Metastatic Breast Carcinoma in the Ovary (tissue), 3 donors: ENCODE data around the gene PDCL2.

GRCh38 chr4:48337702-48338197 is 3.6 kb upstream of the SLAIN2 start:
- PRO-cap, 3 experiments, result no peak in any of the 3 experiments

DNA sequence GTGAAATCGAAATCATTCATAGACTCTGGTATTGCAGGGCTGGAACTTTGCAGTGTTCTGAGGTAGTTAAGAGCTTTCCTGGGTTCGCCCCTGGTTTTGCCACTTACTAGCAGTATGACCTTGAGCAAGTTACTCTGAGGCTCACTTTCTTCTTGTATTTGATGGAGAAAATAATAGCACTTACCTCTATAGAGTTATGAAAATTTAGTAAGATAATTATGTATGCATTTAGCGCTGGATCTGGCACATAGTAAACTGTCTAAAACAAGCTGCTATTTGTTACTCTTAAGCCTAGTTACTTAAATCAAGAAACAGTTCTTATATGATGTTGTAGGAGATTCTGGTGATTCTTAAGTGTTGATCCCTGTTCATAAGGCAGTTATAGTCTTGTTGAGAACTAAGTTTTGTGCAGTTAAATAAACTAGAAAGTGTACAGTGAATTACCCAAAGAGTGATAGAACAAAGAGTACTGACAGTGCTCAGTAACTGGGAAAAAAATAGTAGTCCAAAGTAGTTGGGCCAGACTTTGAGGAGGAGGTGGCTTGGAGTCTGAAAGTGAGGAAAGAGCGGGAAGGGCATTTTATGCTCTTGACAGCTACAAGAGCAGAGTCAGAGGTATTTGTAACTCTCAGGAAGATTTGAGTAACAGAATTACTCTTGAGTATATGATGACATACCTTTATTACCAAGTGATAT is 1.9 kb downstream of the SLAIN2 start:
- PRO-cap, 3 experiments, result no peak in any of the 3 experiments

DNA sequence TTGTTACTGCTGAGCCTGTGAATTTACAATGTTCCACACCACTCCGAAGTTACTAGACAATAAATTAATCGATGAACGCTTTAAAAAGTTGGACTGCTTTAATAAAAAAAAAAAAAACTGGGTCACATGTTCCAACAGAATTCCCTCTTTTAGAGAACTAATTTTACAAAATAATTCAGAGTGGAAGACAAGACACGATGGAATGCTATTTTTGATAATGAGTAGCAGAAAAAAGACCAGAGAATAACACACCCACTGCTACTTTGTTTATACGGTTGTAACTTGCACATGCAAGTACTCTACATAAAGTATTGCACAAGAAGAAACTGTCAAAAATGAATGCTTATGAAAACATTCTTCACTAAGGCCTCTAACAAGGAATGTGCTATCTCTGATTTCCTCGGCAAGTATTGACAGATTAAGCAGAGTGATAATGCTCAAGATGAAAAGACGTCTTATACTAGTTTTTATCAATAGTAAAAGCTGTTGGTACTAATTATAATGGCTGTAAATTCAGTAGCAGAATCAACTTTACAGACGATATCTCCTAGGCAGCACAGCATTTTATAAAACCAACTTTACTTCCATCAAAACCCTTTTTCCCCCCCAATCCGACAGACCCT is 1.7 kb downstream of the FRYL start:
- PRO-cap, 3 experiments, result no peak in any of the 3 experiments

- PRO-cap, 3 experiments, result no peak in any of the 3 experiments
Observed at GRCh38 chr4:48905744-48906293, 755 bp downstream of the OCIAD2 start.

- PRO-cap, 3 experiments, result peak in 3 of 3 experiments; most common minus-strand start chr4:51842741 (in 2)
Observed at GRCh38 chr4:51842391-51842958, 478 bp upstream of the DCUN1D4 start.

DNA sequence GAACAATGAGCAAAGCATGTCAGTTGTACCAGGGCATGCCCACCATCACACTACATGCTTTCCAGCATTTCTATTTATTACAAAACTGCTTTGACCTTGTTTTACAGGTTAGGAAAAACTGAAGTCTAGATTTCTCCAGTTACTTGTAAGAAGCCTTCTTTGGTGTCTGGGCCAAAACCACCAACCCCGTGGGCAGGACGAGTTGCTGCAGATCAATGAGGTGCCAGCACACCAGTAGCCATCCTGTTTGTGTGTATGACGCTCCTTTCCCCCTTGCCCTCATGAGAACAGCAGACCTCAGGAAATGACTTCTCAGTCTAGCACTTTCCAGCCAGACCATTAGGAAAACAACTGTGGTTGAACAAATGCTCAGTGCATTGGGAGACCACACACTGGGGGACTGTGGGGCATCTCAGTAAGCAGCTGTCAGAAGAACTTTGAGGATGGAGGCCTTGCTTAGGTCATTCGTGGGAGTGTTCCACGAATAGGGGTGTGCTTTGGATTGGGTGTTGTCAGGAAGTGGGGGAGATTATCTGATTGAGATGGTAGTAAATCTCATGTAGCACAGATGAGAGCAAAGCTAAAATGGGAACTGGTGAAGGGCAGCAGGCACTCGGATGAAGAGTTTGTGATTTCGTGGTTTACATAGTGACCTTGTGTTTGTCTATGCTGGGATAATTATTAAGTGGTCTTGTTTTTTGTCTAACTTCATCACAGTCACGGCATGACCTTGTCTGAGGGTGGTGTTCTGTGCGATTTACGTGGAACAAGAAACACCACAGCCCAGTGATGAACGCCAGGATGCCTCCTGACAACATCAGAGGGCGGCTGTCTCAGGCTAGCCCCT is 70.3 kb downstream of the USP46 start:
- PRO-cap, 3 experiments, result no peak in any of the 3 experiments

GRCh38 chr4:52600217-52600772 is 58.8 kb downstream of the USP46 start:
- PRO-cap, 3 experiments, result peak in 1 of 3 experiments; most common plus-strand start chr4:52600611 (in 1); most common minus-strand start chr4:52600302 (in 1)

DNA sequence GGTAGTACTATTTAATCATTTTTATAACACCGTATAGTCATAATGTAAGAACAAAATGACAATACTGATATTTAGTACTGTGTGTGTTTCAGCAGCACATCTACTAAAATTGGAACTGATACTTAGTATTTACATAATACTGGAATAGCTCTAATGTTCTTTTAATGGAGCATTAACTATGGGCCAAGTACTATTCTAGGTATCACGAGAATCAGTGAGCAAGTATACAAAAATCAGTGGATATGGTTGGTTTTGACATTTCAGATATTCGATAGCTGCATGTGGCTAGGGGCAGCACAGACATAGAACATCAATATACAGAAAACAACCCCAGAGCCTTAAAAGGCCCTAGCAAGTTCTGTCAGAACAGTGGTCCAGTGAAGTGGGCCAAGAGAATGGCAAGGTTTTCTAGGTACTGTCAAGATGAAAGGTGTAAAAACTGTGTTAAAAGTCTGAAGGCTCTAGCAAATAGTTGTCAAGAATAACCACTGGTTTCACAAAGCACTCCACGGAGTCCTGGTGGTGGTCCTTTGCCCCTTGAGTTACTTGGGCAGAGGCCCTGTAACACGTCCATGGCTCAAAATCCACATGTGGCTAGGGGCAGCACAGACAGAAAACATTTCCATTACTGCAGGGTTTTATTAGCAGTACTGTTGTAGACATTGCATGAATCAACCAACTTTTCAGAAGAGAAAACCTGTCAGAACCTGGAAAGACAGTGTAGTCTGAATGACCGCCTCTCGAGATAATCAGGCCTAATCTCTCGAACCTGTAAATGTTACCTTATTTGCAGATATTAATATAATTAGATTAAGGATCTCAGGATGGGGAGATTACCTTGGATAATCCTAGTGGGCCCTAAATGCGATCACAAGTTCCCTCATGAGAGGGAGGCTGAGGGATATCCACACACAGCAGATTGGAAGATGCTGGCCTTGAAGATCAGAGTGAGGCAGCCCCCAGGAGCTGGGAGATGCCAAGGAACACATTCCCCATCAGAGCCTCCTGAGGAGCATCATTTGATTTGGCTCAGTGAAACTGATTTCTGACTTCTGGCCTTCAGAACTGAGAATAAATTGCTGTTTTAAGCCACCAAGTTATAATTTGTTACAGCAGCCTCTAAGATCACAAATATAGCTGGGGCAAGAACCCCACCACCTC is 34.8 kb downstream of the ERVMER34-1 start:
- PRO-cap, 3 experiments, result peak in 1 of 3 experiments; most common plus-strand start position 1,127 of the sequence (in 1)

DNA sequence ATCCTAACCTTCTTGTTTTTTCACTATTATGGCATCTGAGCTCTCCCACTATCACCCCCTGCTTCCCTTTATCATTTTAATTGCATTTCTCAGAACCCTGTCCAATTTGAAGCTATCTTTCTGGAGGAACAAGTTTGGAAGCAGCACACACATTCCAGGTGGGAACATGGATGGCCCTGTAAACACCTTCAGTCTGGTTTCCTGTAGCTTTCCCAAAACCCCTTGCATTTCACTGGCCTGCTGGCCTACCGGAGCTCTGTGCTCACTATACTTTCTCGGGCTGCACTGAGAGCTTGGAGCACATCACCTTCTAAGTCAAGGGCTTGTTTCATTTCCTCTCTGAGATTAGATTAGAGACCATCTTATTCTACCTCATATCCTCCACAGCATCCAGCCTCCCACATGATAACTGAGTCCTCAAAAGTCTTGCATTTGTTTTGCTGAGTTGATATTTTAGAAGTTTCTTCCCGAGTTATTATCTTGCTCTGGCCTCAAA is 147.6 kb downstream of the RASL11B start:
- PRO-cap, 3 experiments, result peak in 1 of 3 experiments; most common plus-strand start position 265 of the sequence (in 1); most common minus-strand start position 287 of the sequence (in 1)

GRCh38 chr4:53390330-53390816 is 12.9 kb downstream of the FIP1L1 start:
- PRO-cap, 3 experiments, result no peak in any of the 3 experiments

DNA sequence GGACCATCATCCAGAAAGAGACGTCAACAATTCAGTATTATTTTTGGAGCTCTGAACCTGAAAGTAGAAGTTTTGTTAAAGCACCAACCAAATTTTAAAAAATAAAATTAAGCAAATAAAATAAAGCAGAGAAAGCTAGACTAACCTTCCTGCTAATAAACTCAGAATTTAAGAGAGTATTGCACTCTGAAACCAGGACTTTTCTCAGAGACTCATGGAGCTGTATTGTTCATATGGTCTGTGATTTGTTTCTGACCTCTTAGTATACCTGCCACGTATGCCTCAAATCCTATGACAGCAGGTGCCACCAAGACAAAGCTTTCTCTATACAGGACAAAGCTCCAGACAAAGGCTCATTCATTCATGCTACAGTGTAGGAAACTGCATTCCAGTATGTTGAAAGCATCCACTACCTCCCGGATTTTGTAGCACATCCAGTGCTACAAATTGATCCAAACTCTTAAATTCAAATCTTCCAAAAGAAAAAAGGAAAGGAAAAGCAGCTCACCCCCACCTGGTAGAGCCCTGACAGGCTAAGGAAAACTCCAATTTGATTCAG is 178.4 kb downstream of the CHIC2 start:
- PRO-cap, 3 experiments, result peak in 1 of 3 experiments; most common minus-strand start position 206 of the sequence (in 1)

- PRO-cap, 3 experiments, result peak in 2 of 3 experiments; most common plus-strand start chr4:53906151 (in 2)
Observed at GRCh38 chr4:53905899-53906334, 158.5 kb downstream of the CHIC2 start.

DNA sequence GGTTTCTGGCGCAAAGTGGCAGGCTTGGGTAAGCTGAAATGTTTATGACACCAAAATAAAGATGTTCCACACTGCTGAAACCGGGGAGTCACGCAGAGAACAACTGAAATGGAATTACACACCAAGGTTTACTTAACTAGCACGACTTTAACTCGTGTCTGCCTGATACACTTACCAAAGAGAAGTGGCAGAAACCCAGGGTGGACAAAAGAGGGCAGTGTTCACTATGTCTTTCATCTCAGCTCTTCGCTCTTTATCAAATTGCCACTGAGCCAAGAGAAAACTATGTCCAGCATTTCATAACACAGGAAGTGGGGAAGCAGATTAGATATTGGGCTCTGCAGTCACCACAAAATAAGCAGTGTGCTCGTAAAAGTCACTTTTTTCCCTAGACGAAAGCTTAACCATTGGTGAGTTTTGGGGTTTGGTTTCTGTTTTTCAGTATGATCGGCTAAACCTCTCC is 155.8 kb downstream of the CHIC2 start:
- PRO-cap, 3 experiments, result peak in 2 of 3 experiments; most common plus-strand start position 331 of the sequence (in 1); most common minus-strand start position 105 of the sequence (in 1)

GRCh38 chr4:53993948-53994892 is 70.2 kb downstream of the CHIC2 start:
- PRO-cap, 3 experiments, result no peak in any of the 3 experiments

DNA sequence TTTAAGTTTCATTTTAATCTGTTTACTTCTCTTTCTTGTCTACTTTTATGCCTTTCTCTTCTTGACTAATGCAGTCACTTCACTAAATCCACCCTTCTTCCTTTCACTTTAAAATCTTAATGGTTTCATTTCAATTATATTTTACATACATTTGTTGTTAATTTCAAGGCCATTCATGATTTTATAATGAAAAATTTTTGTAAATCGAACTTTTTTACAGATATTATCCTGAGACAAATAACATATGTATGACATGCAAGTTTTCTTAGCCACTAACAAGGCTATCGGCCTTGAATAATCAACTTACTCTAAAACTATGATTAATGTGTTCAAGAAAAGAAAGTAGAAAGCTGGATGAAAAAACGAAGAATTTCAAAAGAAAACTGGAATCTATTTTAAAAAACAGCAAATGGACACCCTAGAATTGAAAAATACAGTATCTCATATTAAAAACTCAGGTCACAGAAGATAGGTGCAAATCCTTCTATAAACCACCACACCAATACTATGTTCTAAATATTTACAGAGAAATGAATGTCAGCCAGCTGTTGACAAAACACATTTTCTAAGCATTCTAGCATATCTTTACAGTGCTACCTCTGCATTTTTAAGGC is 37.6 kb downstream of the CHIC2 start:
- PRO-cap, 3 experiments, result no peak in any of the 3 experiments

- PRO-cap, 3 experiments, result no peak in any of the 3 experiments
Observed at GRCh38 chr4:54276949-54277551, 48.0 kb downstream of the PDGFRA start.

DNA sequence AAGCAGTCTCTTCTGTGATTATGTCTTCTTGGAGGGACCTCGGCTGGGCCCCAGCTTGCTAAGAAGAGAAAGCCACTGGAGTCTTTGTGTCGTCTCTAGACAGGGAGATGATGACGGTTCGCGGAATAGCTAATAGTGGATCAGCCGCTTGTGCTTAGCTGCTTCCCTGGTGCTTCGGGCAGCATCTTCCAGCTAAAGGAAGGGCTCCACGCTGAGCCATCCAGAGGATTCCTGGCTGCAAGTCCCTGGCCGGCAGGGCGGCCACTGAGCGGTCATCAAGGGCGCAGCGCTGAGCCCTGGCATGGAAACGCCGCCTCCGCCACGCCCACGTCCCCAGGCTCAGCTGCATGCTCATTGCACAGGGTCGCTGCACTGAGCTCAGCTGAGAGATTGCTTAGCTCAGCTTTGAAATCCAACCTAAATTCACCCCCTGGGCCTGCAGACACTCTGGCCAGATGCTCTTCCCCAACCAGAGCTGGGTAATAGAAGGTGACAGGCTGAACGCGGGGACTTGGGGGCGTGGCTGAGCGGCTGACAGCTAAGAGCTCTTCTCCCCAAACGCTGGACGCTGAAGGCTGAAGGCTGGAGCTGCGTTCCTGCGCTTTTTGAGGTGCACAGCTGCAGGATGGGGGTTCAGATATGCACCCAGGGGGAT is 118.2 kb upstream of the KIT start:
- PRO-cap, 3 experiments, result peak in 2 of 3 experiments; most common plus-strand start position 563 of the sequence (in 1); most common minus-strand start position 266 of the sequence (in 2)

DNA sequence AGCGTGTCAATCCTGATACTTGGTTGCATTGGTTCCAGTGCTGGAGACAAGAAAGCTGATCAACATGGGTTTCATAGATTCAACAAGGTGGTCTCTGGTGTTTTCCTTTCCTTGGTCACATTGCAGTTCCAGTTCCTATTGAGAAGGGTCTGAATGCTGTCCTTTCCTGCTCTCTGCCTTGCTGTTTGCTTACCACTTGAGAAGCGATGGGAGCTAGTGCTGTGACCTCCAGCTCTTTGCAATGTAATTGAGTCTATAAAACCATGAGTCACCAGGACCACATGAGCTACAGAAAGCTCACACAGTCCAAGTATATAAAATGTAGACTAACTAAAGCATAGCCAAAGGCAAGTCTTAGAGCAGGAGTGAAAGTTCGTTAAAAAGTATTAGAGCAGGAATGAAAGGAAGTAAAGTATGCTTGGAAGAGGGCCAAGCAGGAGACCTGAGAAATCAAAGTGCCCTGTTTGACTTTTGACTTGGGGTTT is 71.5 kb upstream of the KIT start:
- PRO-cap, 3 experiments, result peak in 1 of 3 experiments; most common minus-strand start position 187 of the sequence (in 1)

DNA sequence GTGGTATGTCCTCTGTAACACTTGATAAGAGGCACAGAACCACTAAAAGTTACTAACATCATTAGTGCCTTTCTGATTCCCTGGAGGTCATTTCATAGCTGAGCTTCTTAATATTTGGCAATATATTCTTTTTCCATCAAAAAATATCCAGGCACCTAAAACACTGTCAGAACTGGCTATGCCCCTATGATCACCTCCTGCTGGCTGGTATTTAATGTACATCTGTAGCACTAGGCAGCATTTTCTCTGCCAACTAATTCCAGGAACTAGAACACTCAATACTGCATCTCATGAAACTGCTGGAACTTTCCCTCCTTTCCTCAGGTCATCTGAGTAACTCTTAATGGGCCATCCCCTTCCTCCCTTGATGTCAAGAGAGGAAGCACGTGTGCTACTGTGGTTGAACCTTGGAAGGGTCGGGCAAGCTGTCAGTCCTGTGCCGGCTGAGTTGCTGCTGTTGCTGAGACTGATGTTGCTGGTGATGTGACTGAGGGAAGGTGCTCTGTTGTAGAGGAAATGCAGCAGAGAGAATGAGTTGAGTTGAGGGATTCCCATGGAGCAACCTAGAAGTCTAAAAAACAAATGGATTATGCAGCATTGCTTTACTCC is 39.4 kb downstream of the TMEM165 start:
- PRO-cap, 3 experiments, result no peak in any of the 3 experiments

- PRO-cap, 3 experiments, result no peak in any of the 3 experiments
Observed at GRCh38 chr4:55591858-55592834, at the start of gene PDCL2. Gene PDCL2 (minus strand): TSS chr4:55592245.